Sigmoid colon (tissue), 4 donors: ENCODE measurements around a stretch of chr5.

DNA sequence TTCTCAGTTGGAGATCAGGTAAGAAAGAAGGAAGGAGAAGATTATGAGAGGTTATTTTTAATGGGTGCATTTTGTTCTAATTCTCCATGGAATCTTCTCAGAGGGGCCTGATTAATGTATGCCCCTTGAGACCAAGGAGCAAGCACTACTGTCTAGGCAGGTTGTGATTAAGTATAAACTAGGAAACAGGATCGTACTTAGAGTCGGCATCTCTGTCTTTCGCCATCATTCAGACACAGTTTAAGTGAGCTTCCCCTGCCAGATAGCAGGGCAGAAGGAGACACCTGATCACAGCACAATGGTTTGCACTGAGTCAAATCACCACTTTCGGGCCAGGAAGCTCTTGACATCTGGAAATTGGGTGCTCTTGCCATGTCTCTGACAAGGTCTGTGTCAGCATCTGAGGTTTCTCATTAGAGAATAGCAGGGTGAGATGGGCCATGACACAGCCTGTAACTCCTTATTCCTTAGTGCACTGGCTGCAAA is 8.2 kb downstream of the ADRB2 start:
- PRO-cap = no peak
- RAMPAGE, long total RNA, 4 experiments = no peak in any of the 4 experiments

GRCh38 chr5:148836618-148837228 is 10.3 kb downstream of the ADRB2 start:
- PRO-cap = no peak
- RAMPAGE, long total RNA, 4 experiments = no peak in any of the 4 experiments

DNA sequence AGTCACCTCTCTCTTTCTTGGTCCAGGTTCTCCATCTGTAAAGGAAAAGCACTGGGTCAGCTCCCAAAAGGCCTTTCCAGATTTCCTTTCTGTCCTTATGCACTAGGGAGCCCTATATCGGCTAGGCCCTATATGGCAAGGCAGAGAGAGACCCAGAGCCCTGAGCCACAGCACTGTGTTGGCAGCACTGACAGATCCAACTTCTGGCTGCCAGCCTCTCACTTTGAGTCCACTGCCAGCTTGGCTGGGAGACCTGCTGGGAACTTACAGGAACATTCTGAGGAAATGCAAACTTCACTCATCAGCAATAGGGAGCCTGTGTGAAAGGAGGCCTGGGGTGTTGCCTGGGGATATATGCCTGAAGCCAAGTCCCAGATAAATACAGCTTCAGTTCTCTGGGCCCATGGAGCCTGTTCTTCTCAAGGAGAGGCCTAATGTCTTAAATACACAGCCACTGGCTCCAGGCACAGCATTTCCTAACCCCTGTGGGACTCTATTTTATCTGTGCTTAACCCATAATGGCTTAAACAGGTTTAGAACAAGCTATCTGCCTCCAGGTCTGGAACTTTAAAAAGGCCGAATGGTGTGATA is 78.0 kb downstream of the ADRB2 start:
- PRO-cap = no peak
- RAMPAGE, long total RNA, 4 experiments = no peak in any of the 4 experiments

DNA sequence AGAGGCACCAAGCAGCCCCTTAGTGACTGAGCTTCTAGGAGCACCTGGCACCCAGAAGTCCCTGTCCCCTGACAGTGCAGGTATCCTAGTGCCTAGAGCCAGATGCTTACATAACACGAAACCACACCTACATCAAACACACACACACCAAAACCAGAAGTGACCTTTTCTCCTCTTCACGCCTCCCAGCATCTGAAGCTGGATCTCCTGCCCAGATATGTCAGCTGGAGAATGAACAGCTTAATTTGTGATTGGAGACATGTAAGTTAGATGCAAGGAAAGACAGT is 89.0 kb downstream of the ADRB2 start:
- PRO-cap = no peak
- RAMPAGE, long total RNA, 4 experiments = no peak in any of the 4 experiments

- PRO-cap = no peak
- RAMPAGE, long total RNA, 4 experiments = no peak in any of the 4 experiments
Measured at GRCh38 chr5:149135391-149135839, 5.9 kb upstream of the ABLIM3 start.

GRCh38 chr5:149150341-149150680 is 9.0 kb downstream of the ABLIM3 start:
- PRO-cap = no peak
- RAMPAGE, long total RNA, 4 experiments = no peak in any of the 4 experiments

- PRO-cap = no peak
- RAMPAGE, long total RNA, 4 experiments = no peak in any of the 4 experiments
Measured at GRCh38 chr5:149358346-149358792, 523 bp downstream of the PCYOX1L start.

DNA sequence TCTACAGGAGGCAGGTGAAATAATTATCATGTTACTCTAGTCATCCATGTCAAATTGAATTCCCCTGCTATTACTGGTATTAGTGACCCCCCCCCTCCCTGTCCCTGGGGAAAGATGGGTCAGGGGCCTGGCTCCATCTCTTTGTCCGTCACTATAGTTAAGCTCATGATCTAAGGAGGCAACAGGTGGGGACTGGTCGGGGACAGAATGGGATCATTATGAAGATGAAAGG is 11.0 kb upstream of the IL17B start:
- PRO-cap = no peak
- RAMPAGE, long total RNA, 4 experiments = no peak in any of the 4 experiments

DNA sequence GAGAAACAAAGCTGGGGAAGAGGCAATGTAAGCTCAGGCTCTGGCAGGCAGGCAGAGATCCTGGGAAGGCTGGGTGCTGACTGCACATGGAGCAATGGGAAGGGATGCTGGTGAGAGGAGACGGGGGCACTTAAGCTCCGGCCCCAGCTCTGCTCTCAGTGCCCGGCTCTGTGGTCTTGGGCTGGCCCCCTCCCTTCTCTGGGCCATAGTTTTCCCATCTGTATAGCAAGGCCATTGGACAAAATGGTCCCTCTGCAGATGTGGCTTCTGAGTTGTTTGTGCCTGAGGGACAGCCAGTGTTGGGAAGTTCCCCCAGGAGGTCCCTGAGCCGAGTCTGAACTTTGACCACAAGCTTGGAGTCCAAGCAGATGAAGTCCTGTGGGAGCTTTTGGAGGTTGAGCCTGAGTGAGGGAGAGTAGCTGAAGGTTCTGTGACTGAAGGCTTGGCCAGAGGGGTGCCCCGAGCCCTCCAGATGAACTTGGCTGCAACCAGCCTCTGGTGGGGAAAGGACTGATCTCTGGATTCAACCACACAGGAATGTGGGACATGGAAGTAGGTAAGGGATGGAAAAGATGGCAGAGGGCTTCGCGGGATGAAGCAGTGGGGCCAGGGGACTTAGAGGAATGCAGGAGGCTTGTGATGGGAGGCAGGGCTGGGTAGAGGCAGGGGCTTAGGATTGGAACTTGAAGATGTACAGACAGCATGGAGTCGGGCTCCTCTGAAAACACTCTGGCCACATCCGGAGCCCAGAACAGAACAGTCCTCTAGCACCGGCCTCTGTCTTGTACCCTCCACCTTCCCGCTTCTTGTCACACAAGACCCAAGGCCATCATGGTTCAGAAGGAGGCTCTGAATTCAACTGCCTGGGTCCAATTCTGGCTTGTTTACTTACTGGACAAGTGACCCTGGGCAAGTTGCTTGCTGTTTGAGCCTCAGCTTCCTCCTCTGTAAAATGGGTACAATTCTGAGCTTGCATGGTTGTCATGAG is 28.7 kb upstream of the IL17B start:
- PRO-cap = no peak
- RAMPAGE, long total RNA, 4 experiments = no peak in any of the 4 experiments

- PRO-cap = no peak
- RAMPAGE, long total RNA, 4 experiments = no peak in any of the 4 experiments
Measured at GRCh38 chr5:149439788-149440370, 60.8 kb upstream of the IL17B start.

DNA sequence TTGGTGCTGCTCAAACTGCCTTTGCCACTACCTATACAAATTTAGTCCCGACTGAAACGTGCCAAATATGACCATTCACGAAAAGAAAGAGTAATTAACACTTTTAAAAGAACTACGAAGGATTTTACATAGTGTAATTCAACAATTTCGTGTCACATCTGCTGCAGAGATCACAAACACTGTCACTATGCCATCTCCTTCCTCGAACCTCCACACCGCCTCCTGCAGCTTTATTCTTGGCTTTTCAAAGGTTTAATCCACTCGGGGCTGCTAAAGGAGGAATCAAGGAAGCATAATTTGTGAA is 2.0 kb downstream of the CSNK1A1 start:
- PRO-cap = no peak
- RAMPAGE, long total RNA, 4 experiments = no peak in any of the 4 experiments

DNA sequence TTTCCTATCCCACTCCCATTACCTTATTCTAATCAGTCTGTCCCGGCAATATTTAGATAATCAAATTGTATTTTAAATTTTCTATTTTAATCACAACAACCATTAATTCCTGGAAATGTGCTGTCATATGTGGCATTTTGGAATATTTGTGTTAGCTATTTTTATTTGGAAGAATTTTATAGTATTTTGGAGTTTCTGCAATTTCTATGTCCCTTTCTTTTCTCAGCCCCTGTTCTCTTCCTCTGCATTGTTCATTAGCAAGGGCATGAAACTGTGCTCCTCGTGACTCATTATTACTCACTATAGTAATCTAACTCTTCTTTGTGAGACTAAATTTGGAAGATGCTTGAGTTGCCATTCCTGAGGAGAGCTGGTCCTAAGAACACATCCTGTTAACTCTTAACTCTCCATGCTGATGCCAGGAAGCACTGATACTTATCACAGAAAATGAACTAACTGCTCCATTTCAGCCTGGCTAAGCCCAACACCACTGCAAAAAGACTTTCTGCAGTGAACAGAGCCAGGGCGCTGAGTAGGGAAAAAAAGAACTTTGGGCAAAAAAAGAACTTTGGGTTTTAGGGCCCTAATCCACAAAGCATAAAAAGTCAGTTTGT is 10.5 kb upstream of the CSNK1A1 start:
- PRO-cap = no peak
- RAMPAGE, long total RNA, 4 experiments = no peak in any of the 4 experiments

- PRO-cap = no peak
- RAMPAGE, long total RNA, 4 experiments = no peak in any of the 4 experiments
Measured at GRCh38 chr5:149600914-149601951, 19.9 kb downstream of the ARHGEF37 start.

GRCh38 chr5:149608559-149608921 is 27.2 kb downstream of the ARHGEF37 start:
- PRO-cap = no peak
- RAMPAGE, long total RNA, 4 experiments = no peak in any of the 4 experiments

GRCh38 chr5:149731395-149731947 is 1.4 kb downstream of the PPARGC1B start:
- PRO-cap = unidirectional peak, plus-strand start at chr5:149731750
- RAMPAGE, long total RNA, 4 experiments = no peak in any of the 4 experiments

- PRO-cap = no peak
- RAMPAGE, long total RNA, 4 experiments = no peak in any of the 4 experiments
Measured at GRCh38 chr5:149757345-149758047, 27.4 kb downstream of the PPARGC1B start.

DNA sequence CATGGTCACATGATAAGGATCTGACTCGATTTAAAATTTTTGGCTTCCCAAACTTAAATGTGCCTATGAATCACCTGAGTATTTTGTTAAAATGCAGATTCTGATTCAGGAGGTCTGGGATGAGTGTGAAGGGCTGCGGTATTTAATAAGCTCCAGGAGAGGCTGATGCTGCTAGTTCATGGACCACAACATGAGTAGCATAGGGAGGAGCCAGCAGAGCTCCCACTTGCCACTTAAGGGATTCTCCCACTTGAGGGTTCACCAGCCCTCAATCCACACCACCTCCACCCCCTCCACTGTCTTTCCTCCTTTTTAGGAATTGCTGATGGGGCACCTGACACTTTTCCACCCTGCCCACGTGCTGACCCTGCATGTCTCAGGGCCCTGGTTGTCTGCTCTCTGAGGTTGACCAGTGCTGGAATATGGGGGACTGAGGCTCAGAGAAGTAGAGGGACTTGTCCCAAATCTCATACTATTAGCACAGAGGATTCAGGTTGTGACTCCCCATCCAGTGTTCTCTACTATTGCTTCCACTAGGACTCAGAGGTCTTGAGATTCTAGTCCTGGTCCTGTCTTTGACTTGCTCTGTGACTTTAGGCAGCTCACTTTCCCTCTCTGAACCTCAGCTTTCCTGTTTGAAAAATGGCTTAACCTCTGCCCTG is 72.7 kb downstream of the PPARGC1B start:
- PRO-cap = no peak
- RAMPAGE, long total RNA, 4 experiments = no peak in any of the 4 experiments

GRCh38 chr5:149805733-149806201 is 75.7 kb downstream of the PPARGC1B start:
- PRO-cap = no peak
- RAMPAGE, long total RNA, 4 experiments = no peak in any of the 4 experiments

DNA sequence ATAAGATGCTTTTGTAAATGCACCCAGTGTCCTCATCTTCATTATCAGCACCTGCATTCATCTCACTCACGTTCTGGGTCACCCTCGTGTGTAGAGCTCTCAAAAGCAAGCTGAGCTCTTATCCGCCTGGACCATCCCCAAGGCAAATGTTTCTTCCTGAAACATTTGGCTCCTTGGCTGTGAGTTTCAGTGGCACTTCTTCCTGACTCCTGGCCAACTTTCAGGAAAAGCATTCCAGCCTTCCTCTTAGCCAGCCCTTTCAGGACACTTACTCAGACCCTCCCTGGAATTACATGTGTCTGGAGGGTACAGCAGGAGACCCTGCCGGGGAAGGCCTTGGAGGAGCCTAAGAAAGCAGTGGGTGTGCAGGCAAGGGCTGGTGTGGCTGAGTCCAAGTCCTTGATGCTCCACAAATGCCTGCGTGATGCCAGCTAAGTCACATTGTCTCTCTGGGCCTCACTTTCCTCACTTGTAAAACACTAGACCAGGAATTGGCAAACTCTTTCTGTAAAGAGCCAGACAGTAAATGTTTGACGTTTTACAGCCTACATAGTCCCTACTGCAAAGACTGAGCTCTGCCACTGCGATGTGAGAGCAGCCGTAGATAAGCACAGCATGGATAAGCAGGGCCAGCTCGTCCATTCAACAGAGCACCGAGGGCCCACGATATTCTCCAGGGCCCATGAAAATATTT is 72.1 kb downstream of the PDE6A start:
- PRO-cap = no peak
- RAMPAGE, long total RNA, 4 experiments = no peak in any of the 4 experiments

DNA sequence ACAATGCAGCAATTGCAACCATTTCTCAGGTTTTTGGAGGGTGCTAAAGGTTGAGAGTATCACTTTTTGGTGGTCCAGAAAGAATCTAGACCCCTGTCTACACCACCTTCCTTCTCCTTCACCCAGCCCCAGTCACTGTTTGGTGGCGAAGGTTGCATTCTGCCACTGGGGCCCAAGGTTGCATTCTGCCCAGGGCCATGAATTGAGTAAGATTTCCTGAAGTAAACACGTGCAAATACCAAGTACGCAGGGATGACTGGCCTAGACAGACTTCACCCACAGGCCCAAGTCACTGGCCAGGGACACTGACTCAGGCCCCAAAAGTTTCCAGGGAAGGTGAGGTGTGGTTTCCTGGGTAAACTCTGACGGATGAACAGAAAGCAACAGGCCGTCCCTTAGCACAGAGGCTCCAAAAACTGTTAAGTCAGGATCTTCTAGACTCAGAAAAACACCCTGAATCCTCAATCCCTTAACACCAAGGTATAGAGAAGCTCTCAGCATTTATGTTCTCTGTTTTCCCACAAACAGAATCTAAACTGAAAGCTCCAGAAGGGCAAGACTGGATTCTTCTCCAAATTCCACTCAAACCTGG is 5.6 kb downstream of the PDE6A start:
- PRO-cap = bidirectional peak, plus-strand start at position 358 of the sequence, minus-strand start at position 208 of the sequence
- RAMPAGE, long total RNA, 4 experiments = no peak in any of the 4 experiments